Hematopoietic multipotent progenitor cell (in vitro differentiated cells): ENCODE measurements around a stretch of chr14.

GRCh38 chr14:105093723-105094347 is 28.6 kb upstream of the GPR132 start:
- CAGE, long polyA plus RNA = no peak

DNA sequence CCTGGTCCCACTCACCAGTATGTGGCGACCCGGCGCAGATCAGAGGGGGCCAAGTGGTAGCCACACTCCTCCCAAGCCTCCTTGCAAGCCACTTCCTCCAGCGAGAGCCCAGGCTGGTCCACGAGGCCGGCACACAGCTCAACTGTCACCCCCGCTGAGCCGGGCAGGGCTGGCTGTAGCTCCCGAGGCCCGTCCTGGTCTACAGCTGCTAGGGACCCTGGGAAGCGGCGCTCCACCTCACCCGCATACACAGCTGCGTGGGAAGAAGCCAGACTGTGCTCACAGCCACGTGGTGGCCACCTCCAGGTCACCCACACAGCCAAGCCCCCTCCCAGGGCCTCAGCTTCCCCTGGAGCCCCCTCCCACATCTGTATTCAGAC is 4.6 kb downstream of the NUDT14 start:
- CAGE, long polyA plus RNA = no peak

DNA sequence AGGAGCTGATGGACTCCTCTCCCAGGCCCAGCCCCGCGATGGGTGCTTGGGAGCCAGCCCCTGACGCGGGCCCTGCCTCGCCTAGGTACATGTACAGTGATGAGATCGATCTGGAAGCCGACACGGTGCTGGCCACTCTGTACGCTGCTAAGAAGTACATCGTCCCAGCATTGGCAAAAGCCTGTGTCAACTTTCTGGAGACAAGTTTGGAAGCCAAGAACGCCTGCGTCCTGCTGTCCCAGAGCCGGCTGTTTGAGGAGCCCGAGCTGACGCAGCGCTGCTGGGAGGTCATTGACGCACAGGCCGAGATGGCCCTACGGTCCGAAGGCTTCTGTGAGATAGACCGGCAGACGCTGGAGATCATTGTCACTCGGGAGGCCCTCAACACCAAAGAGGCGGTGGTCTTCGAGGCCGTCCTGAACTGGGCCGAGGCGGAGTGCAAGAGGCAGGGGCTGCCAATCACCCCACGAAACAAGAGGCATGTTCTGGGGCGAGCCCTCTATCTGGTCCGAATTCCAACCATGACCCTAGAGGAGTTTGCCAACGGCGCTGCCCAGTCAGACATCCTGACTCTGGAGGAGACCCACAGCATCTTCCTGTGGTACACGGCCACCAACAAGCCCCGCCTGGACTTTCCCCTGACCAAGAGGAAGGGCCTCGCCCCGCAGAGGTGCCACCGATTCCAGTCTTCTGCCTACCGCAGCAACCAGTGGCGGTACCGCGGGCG is 1.4 kb downstream of the BTBD6 start:
- CAGE, long polyA plus RNA = no peak

DNA sequence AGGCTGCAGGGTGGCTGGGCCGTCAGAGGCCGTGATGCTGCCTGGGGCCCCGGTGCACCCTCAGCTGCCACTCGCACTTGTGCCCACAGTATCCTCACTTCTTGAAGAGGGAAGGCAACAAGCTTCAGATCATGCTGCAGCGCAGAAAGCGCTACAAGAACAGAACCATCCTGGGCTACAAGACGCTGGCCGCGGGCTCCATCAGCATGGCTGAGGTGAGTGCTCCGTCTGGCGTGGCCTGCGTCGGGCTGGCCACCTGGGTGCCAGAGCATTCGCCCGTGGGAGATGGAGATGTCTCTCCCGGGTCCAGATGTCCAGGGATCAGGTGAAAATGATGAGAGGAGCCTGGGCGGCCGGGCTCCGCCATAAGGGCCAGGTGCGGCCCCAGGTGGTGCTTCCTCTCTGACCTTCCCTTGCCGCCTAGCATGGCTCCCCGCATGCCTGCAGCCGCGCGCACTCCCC is 40.4 kb downstream of the PACS2 start:
- CAGE, long polyA plus RNA = no peak

- CAGE, long polyA plus RNA = no peak
Measured at GRCh38 chr14:105399134-105399854, 956 bp downstream of the TEX22 start.

GRCh38 chr14:105410931-105412274 is 8.2 kb upstream of the MTA1 start:
- CAGE, long polyA plus RNA = no peak

- CAGE, long polyA plus RNA = no peak
Measured at GRCh38 chr14:105414774-105415812, 4.5 kb upstream of the MTA1 start.

DNA sequence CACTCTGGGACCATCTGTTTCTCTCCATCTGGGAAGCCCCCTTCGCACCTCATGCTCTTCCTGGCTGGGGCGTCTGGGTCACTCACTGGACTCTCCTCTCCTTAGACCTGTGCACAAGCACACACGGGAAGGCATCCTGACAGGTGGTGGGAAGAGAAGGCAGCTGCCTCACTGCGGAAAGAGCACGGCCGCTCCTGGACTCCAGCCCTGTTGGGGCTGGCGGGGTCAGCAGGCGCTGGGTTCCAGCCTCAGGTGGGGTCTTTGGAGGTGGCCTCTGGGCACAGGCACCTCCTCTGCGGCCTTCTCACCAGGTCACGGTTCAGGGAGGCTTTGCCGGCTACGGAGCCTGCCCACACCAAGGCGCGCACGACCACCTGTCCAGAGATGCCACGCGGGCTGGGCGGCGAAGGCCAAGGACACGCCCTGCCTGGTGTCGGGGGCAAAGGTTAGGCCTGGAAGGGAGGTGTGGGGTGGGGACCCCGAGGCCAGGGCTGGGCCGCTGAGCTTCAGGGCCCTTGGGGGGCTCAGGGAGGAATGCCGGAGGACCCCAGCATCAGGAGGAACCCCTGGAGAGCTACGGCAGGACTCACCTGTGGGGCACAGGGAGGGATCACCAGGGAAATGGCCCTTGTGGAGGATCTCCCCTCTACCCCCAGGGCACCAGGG is 520 bp upstream of the MTA1 start:
- CAGE, long polyA plus RNA = no peak

DNA sequence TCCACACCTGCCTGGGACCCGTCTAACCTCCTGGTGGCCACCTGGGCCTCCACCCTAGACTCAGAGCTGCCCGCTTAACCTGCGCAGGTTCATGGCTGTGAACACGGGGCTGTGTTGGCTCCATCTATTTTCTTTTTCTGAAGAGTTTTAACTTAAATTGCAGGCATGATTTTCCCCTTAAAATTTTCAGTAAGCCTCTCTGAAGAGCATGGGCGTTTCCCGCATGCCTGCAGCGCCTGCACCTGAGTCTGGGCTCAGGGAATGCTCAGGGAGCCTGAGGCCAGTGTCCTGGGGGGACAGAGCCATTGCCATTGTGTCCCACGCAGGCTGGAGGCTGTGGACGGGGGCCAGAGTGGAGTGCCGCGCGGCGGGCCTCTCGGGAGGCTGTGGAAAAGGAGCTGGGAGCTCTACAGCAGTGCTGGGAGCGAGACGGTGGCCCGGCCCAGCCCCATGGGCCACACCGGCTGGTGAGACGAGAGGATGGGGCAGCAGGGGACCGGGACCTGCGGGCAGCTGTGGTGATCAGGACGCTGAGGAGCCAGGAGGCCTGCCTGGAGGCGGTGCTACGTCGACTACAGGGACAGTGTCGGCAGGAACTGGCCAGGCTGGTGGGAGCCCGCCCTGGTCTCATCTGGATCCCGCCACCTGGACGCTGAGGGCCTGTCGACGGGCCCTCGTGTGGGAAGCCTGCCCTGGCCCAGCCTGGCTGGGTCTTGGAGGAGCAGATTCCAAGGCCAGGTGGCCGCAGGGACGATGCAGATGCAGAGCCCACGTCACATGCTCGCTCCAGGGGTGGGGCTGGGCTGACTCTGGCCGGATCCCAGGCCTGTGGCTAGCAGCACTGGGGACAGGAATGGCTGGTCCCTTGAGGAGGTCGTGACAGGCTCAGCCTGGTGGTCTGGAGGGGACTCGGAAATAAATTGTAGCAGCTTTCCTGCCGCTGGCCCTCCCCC is 7.5 kb downstream of the TEDC1 start:
- CAGE, long polyA plus RNA = no peak

DNA sequence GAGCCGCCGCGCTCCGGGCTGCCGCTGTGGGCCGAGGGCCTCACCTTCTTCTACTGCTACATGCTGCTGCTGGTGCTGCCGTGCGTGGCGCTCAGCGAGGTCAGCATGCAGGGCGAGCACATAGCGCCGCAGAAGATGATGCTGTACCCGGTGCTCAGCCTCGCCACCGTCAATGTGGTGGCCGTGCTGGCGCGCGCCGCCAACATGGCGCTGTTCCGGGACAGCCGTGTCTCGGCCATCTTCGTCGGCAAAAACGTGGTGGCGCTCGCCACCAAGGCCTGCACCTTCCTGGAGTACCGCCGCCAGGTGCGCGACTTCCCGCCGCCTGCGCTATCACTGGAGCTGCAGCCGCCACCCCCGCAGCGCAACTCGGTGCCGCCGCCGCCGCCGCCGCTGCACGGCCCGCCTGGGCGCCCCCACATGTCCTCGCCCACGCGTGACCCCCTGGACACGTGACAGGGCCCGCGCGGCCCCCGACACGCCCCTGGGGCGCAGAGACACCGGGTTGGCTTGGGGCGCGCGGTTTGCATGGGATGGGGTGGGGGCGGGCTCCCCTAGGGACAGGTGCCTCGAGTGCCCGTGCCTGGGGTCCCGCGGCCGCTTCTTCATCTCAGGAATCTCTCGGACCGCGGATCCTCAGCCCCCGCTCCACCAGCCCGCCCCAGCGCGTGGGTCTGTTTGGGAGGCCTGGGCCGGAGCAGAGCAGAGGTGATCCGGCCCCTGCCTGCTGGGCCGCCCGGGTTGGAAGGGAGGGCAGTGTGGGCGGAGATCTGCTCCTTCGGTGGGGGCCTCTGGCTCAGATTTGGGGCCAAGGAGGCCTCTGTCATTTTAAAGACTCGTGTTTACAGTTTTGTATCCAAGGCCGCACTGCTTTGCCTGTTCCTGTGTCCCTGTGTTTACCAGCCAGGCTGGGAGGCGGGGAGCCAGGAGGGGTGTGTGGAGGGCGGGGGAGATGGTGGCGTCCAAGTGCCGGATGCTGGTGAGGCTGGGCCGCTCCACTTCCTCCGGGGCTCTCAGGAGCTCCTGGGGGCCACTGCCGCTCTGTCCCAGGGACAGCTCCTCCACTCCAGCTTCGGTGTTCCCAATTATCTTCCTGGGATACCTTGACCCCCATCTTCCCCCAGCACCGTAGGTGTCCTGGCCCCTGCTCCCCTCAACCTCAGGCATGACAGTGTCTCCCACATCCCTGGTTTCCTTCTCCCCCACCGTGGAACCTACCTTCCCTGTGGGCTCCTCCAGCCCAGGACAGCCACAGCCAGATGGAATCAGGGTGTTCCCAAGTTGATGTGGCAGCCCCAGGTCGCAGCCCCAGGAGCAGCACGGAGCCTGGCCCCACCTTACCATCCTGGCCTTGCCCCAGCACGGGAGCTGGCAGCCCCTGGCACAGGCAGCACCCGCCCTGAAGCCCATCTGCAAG is 3.5 kb downstream of the TMEM121 start:
- CAGE, long polyA plus RNA = no peak

DNA sequence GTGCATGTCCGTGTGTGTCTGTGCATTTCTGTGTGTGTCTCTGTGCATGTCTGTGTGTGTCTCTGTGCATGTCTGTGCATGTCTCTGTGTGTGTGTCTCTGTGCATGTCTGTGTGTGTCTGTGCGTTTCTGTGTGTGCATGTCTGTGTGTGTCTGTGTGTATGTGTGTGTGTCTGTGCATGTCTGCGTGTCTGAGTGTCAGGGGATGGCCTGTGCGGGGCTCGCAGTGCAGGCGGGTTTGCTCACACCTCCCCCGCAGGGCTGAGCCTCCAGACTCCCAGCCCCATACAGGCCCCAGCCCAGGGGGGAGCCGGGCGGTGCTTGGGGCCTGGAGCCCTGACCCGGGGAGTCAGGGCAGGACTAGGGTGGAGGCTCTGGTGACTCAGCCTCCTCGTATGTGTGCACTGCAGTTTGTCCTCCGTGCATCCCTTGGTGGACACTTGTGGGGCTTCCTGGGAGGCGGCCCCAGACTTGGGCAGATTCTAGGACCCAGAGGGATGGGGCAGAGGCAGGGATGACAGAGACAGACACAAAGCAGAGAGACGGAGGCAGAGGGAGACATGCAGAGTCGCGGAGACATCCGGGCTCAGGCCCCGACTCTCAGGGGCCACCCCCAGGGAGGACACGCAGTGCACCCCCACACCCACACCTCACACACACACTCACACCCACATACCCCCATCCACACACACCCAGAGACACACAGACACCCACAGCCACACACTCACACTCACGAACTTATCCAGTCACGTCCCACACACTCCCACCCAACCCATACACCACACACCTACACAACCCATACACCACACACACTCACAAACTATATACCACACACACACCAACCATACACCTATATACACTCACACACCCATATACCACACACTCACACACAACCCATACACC is 42.1 kb downstream of the TMEM121 start:
- CAGE, long polyA plus RNA = no peak

GRCh38 chr14:105706998-105707720 is 180.8 kb downstream of the TMEM121 start:
- CAGE, long polyA plus RNA = no peak

- CAGE, long polyA plus RNA = no peak
Measured at GRCh38 chr14:105860422-105861635, 334.4 kb downstream of the TMEM121 start.

DNA sequence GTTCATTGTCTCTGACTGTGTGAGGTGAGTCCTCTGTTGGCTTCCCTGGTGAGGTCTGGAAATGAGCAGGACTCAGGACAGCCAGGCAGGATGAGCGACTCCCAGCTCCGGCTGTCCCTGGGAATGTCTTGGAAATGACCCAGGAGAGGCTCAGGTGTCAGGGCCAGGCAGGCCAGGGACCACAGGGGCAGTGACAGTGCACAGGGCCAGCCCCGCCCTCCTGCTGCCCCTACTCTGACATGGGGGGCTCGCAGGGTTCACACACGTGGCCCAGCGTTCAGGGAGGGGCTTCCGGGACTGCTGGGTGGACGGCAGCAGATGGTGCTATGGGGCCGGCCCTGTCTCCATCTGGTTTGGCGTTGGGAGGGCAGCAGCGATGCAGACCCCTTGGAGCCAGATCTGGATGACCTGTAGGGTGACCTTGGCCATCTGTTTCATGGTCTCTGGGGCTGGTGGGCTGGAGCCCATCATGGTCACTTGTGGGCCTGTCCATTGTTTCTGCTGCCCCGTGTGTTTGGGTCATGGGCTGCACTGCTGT is 359.0 kb downstream of the TMEM121 start:
- CAGE, long polyA plus RNA = no peak

- CAGE, long polyA plus RNA = no peak
Measured at GRCh38 chr14:106012135-106012729, 485.8 kb downstream of the TMEM121 start.

GRCh38 chr14:106153875-106154396 is 627.6 kb downstream of the TMEM121 start:
- CAGE, long polyA plus RNA = no peak

DNA sequence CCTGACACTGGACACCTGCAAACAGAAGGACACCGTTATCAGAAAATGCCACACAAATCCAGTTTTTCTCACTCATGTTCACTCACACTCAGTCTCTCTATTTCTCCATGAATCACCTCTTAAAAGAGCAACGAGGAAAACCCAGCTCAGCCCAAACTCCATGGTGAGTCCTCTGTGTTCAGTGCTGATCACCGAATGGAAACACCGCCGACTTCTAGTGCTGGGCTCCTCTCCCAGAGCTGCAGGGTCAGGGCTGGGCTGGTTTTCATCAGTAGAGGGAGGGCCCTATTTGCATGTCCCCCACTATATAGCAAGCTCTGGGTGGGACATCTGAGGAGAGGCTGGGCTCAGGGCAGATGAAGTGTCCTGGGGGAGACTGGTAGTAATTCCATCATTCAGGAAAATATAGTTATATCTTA is 833.7 kb downstream of the TMEM121 start:
- CAGE, long polyA plus RNA = no peak

DNA sequence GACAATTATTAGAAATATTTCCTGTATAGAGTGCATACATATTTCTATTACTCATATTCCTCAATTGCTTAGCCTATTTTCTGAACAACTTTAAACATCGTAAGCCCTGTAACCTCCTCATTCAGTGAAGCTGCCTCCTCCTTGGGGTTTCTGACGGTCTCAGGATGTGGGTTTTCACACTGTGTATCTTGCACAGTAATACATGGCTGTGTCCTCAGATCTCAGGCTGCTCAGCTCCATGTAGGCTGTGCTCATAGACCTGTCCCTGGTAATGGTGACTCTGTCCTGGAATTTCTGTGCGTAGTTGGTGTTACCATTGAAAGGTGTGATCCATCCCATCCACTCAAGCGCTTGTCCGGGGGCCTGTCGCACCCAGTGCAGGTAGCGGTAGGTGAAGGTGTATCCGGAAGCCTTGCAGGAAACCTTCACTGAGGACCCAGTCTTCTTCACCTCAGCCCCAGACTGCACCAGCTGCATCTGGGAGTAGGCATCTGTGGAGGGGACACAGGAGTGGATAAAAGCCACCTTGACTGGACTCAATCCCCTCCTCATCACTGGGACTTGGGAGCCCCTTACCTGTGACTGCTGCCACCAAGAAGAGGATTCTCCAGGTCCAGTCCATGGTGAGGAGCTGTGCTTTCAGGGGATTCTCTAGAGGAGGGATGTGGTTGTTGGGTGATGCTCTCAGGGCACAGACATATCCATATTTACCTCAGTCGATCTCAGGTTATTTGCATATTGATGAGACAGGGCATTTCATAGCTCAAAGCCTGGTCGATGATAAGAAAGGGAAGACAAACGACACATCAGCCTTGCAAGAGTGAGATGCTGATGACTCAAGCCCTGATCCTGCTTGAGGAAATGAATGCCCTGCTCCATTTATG is 980.7 kb downstream of the TMEM121 start:
- CAGE, long polyA plus RNA = no peak

- CAGE, long polyA plus RNA = no peak
Measured at GRCh38 chr14:106509940-106510139, 983.5 kb downstream of the TMEM121 start.

- CAGE, long polyA plus RNA = no peak
Measured at GRCh38 chr14:106511478-106512021, 985.2 kb downstream of the TMEM121 start.